AG08470 (cell line): ENCODE measurements around a stretch of chr6.

DNA sequence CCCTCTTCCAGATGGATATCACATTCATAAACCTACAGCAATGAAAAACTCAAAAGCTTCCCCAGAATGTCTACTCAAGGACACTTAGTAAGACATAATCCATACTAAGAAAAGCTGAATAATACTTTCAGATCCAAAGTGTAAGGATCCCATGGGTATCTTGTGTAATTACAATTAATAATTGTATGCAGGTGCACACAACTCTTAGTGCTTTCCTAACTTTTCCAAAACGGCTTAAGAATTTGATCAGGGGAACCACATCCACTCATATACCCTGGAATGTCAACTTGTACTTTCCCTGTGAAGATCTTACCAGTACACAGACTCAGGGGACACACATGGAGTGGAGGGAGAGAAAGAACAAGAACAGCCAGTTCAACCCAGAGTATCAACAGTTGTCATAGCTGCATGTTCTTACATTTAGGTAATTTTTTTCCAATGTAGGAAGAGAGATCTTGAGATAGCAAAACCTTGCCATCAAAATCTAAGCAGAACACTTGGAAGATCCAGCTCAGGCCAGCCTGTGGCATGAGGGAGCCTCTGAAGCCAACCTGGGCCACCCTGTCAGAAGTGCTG, 125.0 kb upstream of the TCF21 start:
- RRBS, result no CpG with 5 or more reads among the region's 1 CpG

DNA sequence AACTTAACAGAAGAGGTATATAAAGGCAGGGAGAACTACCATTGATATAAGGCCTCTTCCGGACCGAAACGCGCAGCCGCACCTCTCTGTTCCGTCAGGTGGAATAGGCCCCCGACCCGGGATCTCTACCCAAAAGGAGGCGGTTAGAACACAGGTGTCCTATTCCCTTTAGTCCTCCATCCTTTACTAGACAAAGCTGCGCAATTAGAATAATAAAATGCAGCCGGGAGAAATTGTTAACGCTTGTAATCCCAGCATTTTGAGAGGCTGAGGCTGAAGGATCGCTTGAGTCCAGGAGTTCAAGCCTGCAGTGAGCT, 51.9 kb upstream of the TCF21 start:
- RRBS, result 95% methylated on average over 11 of the region's 13 CpGs

GRCh38 chr6:133988605-133989301, 35.7 kb downstream of the TBPL1 start:
- RRBS, result no CpG with 5 or more reads among the region's 4 CpGs

DNA sequence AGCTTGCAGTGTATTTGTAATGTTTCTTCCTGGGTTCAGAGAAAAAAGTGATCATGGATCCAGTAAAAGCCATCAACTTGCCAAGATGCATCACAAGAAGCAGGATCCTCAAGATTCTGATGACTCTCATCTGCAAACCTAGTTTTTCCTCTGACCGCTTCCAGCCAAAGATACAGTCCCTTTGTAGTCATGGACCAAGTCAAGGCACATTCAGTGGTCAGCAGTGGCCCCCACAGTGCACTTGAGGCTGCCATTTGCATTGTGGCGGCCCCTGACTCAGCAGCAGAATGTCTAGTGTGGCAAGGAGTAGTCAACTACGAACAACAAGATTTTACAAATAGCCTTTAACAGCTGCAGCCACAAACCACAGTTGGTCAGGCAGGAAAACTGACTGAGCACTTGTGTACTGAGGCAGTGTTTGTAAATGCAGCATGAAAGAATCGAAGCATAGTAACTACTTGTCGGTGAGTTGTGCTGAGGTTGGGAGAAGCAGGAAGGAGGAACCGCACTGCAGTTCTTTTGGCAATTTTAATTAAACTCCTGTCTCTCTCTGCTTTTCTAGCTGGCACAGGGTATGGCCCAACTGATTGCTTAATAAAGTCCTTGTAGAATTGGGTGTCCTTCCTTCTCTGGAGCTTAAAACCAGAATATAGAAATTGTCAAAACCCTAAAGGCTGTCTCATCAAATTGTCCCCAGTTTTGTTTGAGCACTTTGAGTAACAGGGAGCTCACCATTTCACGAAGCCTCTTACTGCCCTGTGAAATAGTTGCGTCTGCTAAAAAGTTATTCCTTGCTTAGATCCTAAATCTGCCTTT, 49.5 kb downstream of the SLC2A12 start:
- RRBS, result no CpG with 5 or more reads among the region's 8 CpGs

DNA sequence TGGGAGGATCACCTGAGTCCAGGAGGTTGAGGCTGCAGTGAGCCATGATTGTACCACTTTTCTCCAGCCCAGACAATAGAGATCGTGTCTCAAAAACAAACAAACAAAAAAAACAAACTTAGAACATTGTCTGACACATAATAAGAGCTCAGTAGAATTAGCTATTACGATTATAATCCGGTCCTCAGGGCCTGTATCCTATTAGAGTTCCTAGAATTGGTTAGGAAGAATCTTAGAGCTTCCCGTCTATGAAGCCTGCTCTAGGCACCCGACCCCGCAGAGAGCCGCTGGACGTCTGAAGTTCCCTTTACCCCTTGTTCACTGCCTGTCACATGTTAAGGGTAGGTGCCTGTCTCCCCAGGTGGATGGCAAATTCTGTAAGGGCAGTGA, 113.9 kb upstream of the SLC2A12 start:
- RRBS, result no CpG with 5 or more reads among the region's 8 CpGs

- RRBS, result no CpG with 5 or more reads among the region's 10 CpGs
Measured at GRCh38 chr6:134168472-134169419, 116.3 kb upstream of the SLC2A12 start.

DNA sequence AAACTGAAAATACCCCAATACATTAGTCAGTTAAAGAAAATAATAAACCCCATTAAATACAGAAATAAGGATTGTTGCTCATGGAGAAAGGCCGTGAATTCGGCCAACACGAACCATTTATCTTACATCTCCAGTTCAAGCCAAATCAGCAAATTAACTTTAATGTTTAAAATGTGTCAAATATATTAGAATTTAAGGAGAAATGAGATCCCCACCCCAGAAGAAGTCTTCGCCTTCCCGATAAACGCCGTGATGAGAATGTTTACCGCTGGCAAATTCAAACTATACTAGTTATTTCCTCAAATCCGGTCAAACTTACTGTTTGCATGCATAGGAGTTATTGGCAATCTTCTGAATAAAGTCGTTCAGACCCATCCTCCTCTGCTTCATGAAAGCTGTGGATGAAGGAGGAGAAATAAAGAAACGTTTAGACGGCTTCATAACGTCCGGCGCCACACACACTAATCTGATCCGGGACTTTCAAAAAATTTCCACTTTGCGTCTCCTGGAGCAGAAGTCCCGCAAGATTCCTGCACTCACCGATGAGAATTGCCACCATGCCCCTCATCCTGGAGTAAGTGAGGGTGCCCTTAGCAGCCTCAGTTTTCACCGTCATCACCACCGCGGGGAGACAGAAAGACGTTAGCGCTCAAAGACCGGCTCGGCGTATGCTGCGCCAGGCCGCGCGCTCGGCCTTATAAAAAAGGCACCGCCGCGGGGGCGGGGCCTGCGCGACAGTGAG, 121.9 kb upstream of the SLC2A12 start:
- RRBS, result no CpG with 5 or more reads among the region's 38 CpGs

DNA sequence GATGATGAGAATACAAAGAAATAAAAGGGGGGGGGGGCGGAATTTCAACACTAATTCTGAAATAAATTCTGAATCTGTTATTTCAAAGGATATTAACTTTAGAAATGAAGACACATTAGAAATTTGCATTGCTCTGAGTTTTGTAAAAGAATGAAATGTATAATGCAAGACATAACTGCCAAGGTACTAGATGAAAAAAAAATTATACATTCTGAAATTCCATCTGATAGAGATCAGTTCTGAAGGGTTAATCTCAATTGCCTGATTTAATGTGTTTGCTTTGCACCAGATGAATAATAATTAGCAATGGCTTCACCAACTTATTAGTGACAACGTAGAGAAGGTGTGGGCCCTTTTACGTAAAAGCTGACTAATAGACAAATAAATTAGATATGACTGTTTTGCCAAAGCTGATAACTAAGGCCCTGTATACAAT, 11.0 kb downstream of the SGK1 start:
- RRBS, result no CpG with 5 or more reads among the region's 3 CpGs

GRCh38 chr6:134420554-134421409, 102.9 kb upstream of the SGK1 start:
- RRBS, result no CpG with 5 or more reads among the region's 5 CpGs

- RRBS, result no CpG with 5 or more reads among the region's 8 CpGs
Measured at GRCh38 chr6:134464527-134465083, 146.7 kb upstream of the SGK1 start.

DNA sequence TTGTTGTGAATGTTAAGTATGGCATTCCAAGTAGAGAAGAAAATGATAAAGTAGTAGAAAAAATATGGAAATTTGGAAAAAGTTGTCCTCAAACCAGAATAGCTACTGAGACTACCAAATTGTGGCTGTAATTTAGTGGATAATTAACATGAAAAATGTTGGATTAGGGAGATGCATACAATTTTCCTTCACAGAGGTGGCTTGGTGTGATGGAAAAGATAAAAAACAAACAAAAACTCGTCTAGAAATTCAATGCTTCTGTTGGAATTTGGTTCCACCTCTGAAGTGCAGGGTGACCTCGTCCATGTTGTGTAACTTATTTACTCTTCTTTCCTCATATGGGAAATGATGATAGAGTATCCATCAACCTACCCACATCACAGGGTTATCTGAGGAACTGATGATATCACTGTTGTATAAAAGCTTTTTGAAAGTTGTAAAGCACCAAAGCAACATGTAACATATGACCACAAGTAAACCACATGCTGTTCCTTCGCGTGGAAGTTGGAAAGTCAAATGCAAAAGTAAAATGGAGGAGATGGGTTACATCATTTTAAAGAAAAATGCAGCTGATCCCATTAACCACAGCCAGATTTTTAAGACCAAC, 211.9 kb upstream of the SGK1 start:
- RRBS, result no CpG with 5 or more reads among the region's 4 CpGs

GRCh38 chr6:134530748-134531228, 212.9 kb upstream of the SGK1 start:
- RRBS, result no CpG with 5 or more reads among the region's 7 CpGs

- RRBS, result no CpG with 5 or more reads among the region's 4 CpGs
Measured at GRCh38 chr6:134636461-134636829, 313.5 kb downstream of the ALDH8A1 start.

- RRBS, result no CpG with 5 or more reads among the region's 2 CpGs
Measured at GRCh38 chr6:134640653-134640876, 309.3 kb downstream of the ALDH8A1 start.

DNA sequence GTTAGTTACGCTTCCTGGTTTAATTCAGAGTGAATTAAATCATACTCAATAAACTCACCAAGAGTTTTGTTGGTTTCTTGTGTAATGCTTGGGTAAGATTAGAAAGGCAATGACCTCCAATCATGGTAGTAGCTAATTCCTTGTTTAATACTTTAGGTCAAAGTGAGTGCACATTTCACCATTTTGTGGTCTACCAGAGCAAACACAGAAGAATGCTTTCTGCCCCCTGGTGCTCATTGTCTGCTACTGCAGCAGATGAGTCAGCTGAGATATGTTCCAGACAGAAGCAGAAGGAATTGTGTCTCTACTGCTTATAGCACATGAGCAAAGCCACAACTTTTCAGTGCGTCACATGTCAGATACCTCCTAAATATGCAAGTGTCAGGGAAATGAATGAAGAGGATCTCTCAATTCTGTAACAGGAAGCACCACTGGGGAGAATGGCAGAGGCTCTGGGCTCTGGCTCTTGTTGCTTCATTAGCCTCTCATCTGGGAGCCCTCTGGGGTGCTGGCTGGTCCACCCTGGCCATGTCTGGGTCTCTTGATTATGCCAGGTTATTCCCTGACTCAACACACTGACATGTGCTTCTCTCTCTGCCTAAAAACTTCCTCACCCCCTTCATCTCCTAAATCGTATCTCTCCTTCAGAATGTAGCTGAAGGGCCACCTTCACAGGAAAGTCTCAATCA, 308.9 kb downstream of the ALDH8A1 start:
- RRBS, result no CpG with 5 or more reads among the region's 3 CpGs

DNA sequence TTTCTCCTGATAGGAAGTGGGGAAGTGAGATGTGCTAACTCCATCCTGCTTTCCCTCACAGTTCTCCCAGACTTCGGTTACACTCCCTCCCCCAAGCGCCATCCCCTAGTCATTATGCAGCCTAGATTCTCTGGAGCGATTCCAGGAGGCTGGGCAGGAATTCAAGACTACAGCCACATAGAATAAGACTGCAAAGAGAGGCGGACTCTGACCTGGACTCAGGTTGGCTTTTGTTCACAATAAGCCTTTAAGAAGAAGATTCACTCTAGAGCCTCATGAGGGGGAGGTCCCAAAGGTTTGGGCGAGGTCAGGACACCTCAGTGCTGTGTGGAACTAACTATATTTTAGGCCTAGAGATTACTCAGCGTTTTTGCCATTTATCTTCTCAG, 271.3 kb downstream of the ALDH8A1 start:
- RRBS, result no CpG with 5 or more reads among the region's 6 CpGs

DNA sequence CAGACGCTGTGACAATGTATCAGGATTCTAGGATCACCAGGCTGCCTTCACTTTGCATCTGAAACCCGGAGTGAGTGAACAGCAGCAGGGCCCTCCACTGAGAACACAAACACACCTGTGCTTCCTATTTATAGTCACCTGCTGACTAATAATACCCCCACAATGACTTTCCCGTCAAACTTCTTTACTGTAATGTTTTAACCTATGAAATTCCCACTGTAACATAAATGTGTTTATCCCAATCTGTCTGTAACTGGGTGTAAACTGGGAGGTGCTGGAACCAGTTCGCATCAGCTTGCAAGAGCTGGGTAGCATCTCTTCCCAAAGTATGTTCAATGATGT, 79.3 kb downstream of the ALDH8A1 start:
- RRBS, result no CpG with 5 or more reads among the region's 4 CpGs

- RRBS, result 2% methylated on average over 16 of the region's 49 CpGs
Measured at GRCh38 chr6:135182124-135182627, 1.1 kb downstream of the MYB start.

DNA sequence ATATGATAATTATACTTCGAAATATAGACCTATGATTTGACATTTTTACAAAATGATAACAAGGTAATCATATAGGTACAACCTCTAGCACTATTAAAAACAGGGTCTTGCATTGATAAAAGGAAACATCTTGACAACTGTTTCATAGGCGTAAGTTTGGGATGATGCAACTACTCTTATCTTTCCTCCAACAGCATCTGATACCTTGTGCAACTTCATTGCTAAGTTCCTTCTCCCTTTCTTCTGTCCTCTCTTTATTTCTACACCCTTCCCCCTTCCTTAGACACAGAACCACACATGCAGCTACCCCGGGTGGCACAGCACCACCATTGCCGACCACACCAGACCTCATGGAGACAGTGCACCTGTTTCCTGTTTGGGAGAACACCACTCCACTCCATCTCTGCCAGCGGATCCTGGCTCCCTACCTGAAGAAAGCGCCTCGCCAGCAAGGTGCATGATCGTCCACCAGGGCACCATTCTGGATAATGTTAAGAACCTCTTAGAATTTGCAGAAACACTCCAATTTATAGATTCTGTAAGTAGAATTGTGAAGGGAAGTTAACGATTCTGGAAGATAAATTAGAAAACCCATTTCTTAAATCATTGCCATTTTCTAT, 14.5 kb downstream of the MYB start:
- RRBS, result no CpG with 5 or more reads among the region's 9 CpGs

GRCh38 chr6:135215814-135216550, 34.9 kb downstream of the MYB start:
- RRBS, result no CpG with 5 or more reads among the region's 8 CpGs